Bronchus (tissue), 1 donor: ENCODE measurements around the gene HS6ST1.

GRCh38 chr2:127674696-127675365, 499 bp downstream of the LIMS2 start:
- PRO-cap: no peak

DNA sequence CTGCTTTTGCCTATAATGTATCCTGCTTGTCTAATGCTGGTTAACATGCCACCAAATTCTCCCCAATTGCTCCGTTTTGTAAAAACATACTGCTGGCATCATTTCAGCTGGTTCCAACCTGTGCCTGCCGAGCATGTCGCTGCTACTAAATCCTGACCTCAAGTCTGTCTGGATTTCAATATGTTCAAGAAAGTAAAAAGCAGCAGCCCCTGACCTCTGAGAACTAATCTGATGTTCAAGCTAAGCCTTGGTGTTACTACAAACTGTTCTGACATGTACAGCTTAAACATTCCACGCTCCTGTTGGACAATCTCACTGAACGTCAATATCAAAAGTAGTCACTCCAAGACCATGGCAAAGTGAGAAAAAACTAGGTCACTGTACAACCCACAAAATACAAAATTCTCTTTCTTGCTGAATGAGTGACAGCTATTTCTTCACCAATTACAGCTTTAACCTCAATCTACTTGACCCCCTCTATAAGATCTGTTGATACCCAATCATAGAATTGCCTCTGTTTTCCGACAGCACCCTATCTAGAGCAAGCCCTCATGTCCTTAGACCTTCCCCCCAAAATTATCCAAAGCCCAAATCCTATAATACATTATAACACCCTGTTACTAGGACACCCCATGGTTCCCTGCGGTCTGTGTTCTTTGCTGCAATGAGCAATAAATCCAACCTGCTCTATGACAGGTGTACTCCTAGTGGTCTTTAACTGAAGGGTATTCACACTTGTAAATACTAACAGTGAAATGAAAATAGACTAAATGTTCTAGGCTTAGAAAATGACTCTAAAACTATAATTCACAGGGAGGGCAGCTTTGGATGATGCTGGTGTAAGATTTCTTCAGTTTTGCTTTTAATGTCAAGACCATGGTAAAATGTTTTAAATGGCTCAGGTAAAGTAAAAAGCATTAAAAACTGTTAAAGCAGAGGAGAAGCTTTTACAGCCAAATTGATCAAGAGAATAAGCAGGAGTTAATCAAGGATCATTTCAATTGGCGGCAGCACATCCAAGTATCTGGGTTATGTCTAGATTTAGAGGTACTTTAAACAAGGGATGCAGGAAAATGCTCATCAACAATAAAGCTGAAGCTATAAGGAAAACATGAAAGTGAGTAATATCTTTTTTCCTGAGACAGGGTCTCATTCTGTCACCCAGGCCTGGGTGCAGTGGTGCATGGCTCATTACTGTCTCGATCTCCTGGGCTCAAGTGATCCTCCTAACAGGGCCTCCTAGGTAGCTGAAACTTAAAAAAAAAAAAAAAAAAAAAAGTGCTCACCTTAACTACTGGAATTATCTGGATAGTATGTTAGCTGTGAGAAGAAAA, 46.8 kb downstream of the SFT2D3 start:
- PRO-cap: no peak

GRCh38 chr2:127847158-127847605, 10.8 kb downstream of the POLR2D start:
- PRO-cap: no peak

GRCh38 chr2:127872572-127873282, 13.0 kb downstream of the AMMECR1L start:
- PRO-cap: no peak

DNA sequence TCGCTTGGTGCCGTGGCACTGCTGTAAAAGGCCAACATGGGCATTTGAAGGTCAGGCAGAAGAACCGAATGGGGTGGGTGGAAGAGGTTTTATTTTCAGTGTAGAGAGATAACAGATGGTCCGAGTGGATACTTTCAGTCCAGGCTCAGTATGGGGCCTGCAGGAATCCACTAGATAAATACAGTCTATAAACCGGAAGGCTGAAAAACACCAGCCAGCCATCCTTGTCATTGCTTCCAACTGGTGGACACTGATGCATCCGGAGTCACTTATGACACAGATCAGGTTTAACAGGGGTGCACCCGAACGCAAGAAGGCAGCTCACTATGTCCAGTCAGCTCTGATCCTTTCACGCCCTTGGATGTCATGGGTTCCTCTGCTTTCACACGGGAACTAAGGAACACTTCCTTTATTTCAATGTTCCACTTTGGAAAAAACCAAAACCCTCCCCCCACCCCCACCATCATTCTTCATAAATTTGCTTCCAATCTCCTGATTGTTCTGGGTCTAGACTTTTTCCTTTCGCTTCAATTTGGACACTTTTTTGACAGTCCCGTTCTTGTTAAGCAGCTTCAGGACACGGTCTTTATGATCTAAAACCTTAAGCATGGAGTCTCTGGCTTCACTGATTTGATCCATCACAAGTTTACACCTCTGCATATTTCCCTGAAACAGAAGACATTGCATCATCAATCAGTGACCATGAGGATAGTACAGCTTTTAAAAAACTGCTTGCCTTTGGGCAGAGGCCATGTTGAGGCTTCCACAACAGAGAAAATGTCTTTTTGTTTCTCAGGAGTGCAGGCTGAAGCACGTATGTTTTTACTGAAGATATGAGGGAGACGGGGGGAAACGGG, 56.0 kb upstream of the AMMECR1L start:
- PRO-cap: no peak

GRCh38 chr2:128026596-128027439, 1.0 kb downstream of the SAP130 start:
- PRO-cap: bidirectional peak, plus-strand start at chr2:128027542, minus-strand start at chr2:128027306

- PRO-cap: no peak
Observed at GRCh38 chr2:128189477-128190070, 98.6 kb downstream of the UGGT1 start.

- PRO-cap: no peak
Observed at GRCh38 chr2:128315626-128315879, 3.1 kb downstream of the HS6ST1 start.

GRCh38 chr2:128318694-128319212, at the start of gene HS6ST1:
Gene HS6ST1, minus strand, starts transcription at chr2:128318868.
- PRO-cap: bidirectional peak, plus-strand start at chr2:128318994, minus-strand start at chr2:128318868

DNA sequence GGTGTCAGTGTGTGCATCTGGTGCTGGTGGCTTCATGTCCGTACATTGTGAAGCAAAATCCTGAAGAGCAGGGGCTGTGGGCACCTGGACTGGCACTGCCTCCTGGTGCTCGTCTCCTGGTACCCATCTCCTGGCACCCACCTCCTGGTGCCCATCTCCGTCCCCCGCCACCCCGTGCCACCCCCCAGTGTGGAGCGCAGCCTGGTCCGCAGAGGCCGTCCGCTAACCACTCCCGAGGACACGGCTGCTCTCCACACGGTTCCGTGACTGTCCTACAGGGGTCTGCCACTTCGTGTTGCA, 119.3 kb upstream of the HS6ST1 start:
- PRO-cap: no peak

DNA sequence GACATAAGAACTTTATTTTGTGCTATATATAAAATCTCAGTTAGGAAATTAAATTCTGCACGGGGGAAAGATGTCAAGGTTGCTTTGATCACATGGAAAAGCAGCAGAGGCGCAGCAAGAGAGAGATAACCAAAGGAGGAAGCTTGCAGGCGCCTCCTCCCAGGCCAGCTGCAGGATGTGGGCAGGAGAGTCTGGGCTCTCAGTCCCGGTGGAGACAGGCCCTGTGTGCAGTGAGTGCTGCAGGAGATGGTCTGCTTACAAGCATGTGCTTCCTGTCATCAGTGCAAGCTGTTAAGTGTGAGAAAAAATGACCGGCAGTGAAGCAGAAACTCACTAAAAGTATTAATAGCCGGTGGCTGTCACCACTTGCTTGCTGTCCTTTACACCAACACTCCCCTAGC, 435.5 kb upstream of the HS6ST1 start:
- PRO-cap: no peak

- PRO-cap: no peak
Observed at GRCh38 chr2:129243408-129243607, 736.2 kb upstream of the RAB6C start.

DNA sequence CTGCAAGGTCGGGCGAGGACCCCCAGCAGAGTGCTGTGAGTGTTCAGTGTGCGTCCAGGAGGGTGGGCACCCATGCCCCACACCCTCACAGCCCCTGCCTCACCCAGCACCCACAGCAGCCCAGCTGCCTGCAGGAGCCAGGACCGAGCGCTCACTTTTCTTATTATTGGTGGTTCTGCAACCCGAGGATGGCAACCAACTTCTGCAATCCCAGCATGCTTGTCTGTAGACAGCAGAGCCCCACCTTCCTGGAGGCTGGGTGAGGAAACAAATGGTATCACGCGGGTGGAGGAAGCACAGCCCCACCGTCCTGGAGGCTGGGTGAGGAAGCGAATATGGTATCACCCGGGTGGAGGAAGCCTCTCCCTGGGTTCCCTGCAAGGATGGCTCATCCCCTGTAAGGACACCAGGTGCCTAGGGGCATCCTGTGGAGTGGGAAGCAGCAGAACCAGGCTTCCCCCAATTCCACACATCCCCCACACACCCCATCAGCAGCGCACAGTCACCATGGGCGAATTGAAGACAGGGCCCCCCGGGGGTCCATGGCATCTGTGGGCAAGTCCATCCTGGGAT, 220.6 kb upstream of the RAB6C start:
- PRO-cap: no peak

- PRO-cap: no peak
Observed at GRCh38 chr2:129857215-129857800, 122.2 kb upstream of the RAB6C start.

DNA sequence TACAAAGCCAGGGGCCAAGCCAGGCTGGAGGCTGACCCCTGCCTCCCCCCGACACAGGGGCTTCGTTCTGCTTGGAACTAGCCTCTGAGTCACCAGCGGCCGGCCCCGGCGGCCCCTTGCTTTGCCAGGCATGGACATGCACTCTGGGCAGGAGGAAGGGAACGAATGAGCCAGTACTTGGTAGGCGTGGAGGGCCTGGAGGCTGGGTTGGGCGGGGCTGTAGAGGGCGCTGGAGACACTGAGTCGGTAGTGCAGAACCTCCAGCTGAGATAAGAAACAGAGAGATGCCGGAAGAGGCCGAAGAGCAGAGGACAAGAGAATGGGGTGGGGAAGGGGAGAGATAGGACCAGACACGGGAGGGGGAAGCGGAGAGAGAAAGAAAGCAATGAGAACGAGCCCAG, 16.1 kb upstream of the CCDC74B start:
- PRO-cap: no peak

DNA sequence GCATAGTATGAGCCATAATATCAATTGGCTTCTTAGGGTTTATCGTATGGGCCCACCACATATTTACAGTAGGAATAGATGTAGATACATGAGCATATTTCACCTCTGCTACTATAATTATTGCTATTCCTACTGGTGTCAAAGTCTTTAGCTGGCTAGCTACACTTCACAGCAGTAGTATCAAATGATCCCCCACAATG, 67.3 kb downstream of the CCDC115 start:
- PRO-cap: no peak

DNA sequence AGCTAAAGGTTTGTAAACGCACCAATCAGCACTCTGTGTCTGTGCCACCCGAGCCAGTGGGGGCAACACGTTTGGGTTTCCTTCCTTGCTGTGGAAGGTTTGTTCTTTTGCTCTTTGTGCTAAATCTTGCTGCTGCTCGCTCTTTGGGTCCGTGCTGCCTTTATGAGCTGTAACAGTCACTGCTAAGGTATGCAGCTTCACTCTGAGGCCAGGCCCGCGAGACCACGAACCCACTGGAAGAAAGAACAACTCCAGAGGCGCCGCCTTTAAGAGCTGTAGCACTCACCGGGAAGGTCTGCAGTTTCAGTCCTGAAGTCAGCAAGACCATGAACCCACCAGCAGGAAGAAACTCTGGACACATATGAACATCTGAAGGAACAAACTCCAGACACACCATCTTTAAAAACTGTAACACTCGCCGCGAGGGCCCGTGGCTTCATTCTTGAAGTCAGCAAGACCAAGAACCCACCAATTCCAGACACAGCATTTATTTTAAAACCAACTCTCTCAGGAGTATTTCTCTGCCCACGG, 13.8 kb downstream of the CCDC115 start:
- PRO-cap: no peak

- PRO-cap: no peak
Observed at GRCh38 chr2:130386926-130387374, 31.1 kb downstream of the PTPN18 start.

DNA sequence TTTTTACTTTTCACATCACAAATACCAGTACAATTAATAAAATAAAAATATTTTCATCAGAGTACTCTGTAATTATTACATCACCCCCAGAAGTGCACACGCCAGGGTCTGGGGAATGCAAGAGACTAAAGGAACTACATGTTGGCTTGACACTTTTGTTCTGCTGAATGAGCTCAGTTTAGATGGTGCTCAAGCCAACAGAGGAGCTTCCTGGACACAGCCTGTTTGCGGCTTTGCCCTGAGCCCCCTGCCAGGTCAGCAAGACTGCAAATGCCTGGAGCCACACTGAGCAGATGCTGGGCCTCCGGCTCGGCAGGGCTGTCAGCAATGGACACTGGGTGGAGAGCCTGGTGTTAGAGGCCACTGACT, 31.9 kb downstream of the PTPN18 start:
- PRO-cap: no peak

- PRO-cap: no peak
Observed at GRCh38 chr2:130728028-130728519, 796 bp upstream of the GPR148 start.